H9 (cell line): Measurements from ENCODE around the gene GIMAP4.

- PRO-cap: no peak
These were observed 5.1 kb downstream of the ENSG00000284691 start for GRCh38 chr7:150410181-150411320.

- PRO-cap: no peak
These were observed at the start of gene GIMAP4 for GRCh38 chr7:150566951-150567731. Gene GIMAP4 (plus strand): TSS chr7:150567390.

- PRO-cap: no peak
These were observed 672 bp downstream of the GIMAP4 start for GRCh38 chr7:150567732-150568392.

- PRO-cap: no peak
These were observed 753 bp downstream of the TMEM176B start for GRCh38 chr7:150799427-150799794.

DNA sequence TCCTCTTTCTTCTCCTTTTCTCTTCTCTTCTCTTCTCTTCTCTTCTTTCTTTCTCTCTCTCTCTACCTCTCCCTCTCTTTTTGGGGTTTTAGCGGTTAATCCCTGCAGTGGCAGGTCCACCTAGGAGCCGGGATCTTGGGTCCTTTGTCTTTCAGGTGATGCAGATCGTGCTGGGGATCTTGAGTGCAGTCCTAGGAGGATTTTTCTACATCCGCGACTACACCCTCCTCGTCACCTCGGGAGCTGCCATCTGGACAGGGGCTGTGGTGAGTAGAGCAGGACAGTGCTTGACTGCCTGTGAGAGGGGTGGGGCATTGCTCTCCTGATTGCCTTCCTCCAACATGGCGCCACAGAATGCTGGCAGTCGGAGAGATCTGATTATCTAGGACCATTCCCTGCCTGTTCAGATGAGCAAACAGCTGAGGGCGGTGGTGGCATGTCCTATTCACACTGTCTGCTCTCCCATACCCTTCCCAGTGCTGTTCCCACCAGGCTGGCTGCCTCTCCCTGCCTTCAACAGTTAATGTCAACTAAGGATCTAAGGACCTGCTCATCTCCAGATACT lies 1.6 kb downstream of the TMEM176A start:
- PRO-cap: no peak

GRCh38 chr7:150824196-150824843 lies 23.8 kb downstream of the TMEM176A start:
- PRO-cap: no peak

DNA sequence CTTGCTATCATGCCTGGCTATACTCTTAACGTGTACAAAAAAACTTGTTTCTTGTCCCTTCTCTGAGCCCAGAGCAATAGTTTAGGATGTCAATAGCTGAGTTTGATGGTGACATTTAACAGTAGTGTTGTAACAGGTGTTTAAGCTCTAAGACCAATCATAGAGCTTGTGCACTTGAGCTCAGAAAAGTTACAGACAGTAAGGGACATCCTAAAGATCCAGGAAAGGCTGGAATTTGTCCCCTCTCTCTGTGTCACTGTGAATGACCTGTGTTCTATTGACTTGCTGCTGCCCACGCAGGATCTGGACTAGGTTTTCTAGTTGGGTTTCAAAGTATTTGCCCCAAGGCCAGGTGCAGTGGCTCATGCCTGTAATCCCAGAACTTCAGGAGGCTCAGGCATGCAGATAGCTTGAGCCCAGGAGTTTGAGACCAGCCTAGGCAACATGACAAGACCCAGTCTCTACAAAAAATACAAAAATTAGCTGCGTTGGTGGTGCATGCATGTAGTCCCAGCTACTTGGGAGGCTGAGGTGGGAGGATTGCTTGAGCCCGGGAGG lies 17.1 kb downstream of the AOC1 start:
- PRO-cap: no peak

DNA sequence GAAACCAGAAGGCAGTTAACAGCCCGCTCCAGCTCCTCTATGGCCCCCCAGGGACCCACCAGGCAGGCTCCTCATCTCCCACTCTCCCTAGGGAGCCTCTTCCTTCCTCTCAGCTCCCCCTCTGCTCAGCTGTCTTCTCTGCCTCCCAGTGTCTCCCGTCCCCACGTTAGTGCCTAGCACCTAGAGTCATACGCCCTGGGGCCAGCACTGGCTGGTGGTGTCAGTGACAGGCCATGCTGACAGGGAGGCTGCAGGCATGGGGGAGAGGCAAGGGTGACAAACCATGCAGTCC lies 17.2 kb downstream of the KCNH2 start:
- PRO-cap: no peak

DNA sequence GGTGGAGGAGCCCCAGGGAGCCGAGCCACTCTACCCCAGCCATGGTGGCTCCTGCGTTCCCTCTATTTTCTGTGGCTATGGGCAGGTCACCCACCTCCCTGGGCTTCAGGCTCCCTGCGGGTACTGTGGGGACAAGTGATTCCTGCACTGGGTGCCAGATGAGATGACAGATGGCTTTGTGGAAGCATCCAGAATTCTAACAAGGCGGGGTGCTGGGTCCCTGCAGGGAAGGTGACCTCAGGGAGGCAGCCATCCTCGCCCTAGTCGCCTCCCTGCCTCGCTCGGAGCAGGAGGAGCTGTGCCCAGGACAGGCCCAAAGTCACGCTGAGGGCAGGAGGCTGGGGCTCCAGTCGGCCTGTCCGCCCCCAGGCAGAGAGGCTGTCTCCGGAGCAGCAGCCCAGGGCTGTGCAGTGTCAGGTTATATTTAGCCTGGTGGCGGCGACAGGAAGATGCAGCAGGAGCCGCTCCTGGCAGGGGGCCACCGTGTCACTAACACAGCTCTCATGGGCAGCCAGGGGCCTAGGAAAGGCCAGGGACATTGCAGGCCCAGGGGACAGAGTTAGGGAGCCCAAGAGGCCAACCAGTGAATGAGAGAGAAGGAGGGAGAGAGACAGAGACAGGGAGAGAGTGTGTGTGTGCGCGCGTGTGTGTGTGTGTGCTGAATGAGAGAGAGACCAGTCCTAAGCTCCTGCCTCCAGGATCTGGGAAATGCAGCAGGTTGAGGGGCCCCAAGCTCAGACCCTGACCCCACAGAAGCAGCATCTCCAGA lies 13.5 kb downstream of the KCNH2 start:
- PRO-cap: no peak

DNA sequence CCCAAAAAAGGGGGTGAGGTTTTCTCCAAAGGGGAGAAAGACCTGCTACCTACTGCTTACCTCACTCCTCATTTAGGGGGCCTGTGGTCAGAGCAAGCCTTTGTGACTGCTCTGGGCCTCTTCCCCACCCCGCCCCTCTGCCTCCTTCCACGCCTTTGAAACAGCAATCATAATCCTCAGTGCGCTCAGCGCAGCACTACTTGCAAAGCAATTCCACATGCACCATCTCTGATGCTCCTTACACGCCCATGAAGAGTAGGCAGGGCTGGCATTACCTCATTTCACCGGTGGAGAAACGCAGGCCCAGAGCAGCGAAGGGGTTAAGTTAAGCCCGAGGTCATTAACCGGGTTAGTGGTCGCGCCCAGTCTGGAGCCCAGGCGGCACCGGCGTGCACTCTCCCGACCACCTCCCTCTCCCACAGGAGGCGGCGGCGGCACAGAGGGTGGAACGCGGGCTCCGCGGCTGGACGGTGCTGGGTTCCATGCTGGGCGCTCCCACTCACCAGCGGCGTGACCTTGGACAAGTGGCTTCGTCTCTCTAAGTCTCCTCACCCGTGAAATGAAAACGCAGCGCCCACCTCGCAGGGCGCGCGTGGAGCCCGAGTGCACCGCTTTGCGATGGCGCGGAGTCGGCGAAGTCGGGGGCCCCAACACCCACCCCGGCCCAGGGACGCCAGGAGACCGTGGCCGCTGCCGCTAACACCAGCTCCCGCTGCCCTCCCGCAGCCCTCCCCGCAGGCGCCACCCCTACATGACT lies 497 bp downstream of the FASTK start:
- PRO-cap: bidirectional peak, plus-strand start at position 435 of the sequence, minus-strand start at position 250 of the sequence

- PRO-cap: no peak
These were observed 1.0 kb downstream of the TMUB1 start for GRCh38 chr7:151082100-151082789.

GRCh38 chr7:151085361-151085769 lies 910 bp upstream of the AGAP3 start:
- PRO-cap: bidirectional peak, plus-strand start at chr7:151085867, minus-strand start at chr7:151085678

GRCh38 chr7:151114274-151115059 lies 28.2 kb downstream of the AGAP3 start:
- PRO-cap: unidirectional peak, plus-strand start at chr7:151114561; unidirectional peak, plus-strand start at chr7:151114659

GRCh38 chr7:151134205-151134871 lies 33.2 kb downstream of the GBX1 start:
- PRO-cap: no peak

DNA sequence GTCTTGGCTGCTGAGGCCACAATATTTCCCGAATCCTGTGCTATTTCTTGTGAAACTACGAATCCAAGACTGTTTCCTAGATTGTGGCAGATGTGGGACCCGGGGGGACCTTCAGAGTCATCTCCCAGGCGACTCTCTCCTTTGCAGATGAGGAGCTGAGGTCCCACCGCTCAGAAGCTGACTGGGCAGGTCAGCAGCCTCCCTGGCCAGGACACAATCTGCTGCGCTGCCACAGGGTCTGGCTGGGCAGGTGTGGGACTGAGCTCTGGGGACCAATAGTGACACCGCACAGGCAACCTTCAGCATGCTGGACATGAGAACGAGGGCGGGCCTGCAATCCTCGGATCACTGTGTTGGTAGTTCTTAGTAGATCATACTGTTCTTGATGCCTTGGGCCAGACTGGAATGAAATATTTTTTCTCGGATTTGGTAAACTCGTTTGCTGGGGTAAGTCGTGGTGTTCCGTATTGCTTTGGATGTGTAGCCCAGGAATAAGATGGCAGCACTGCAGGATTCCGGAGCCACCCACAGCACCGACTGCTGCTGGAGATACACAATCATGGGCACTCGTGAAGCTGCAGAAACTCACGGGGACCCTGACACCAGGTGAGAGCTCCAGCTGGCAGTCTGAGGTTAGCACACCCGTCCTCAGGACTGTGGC lies 20.6 kb upstream of the CRYGN start:
- PRO-cap: no peak

DNA sequence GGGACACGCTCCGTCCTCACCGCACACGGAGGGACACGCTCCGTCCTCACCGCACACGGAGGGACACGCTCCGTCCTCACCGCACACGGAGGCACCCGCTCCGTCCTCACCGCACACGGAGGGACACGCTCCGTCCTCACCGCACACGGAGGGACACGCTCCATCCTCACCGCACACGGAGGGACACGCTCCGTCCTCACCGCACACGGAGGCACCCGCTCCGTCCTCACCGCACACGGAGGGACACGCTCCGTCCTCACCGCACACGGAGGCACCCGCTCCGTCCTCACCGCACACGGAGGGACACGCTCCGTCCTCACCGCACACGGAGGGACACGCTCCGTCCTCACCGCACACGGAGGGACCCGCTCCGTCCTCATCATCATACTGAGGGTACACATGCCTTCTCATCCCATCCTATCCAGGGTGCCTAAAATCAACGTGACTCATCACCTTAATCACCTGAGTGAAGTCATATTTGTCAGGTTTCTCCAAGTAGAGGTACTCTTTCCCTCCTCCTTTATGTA lies 83.6 kb upstream of the RHEB start:
- PRO-cap: no peak

DNA sequence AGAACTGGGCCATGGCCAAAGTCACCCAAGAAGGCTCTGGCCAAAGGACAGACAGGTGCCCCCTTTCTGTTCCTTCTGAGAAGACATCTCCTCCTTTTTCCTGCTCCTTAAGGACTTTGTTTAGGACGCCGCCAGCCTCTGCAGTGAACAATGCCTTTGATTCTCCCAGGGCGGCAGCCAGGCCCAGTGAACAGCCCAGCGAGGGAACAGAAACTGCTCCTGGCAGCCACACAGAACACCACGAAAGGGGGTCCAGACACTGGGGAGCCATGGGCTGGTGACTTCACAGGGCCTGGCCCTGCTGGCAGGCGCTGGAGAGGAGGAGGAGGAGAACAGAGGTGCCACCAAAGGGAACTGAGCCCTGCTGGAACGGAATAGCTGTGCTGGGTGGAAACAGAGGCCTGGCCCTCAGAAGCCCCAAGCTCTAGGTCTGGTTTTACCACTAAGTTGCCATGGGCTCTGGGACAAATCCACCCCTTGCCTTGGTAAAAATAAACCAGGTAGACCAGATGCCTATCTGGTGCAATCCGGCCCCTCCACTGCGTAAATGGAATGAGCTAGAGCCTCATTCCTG lies 163.3 kb upstream of the RHEB start:
- PRO-cap: no peak

- PRO-cap: no peak
These were observed 148.2 kb downstream of the PRKAG2 start for GRCh38 chr7:151728601-151729328.

GRCh38 chr7:151735896-151736950 lies 140.7 kb downstream of the PRKAG2 start:
- PRO-cap: unidirectional peak, minus-strand start at chr7:151736263

DNA sequence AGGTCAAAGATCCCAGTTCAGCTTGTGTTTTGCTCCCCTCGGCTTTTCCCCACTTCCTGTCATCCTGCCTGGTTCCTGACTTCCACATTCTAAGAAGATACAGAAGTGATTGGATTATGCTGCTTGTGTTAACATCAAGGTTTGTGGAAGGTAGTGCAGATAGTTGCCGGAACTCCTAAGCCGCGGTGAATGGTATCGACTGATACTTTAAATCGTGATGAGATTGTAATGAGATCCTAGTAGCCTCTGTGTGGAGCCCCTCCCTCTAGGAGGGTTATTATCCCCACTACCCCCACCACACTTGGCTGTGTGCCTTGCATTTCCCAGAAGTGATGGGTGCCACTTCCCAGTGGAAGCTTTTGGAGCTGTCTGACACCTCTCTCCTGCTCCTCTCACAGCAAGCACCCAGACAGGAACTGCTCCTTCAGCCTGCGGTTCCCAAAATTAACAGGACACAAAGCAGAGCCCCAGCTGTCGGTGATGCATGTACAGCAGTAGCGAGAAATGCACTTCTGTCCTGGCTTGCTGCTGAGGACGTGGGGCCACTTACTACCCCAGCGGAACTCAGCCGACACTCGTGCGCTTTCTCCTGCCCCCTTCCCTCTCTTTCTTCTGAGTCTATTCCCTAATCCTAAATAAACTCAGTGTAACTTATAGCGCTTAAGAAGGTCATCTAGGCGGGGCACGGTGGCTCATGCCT lies 52.5 kb downstream of the PRKAG2 start:
- PRO-cap: no peak